ENCODE results near the genes SRP14, RMDN3, CHP1 and NDUFAF1.

DNA sequence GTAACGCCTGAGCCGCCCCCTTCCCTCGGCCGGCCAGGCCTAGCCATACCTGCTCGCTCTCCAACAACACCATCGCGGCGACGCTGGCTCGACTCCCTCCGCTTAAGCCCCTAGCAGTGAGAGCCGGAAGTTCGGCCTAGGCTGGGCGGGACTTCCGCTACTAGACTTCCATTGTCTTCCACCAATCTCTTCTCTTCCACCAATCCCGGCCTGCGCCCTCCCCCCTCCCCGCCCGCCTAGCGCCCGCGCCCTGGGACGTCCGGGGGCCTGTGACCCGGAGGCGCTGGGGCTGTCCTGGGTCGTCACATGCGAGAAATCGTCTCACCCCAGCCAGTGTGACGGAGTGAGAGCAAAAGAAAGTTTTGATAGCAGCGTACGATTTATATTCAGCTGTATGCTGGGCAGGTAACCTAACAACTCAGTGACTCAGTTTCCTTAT is at the start of gene SRP14:
SRP14 (minus strand) TSS at position 138 of the 439 bp plus-strand sequence.
- RAMPAGE, long total RNA: start-site peak on the minus strand centred at position 105 of the sequence, 58 bp wide, 7,576 and 2,005 reads in 2 replicates
- RRBS: 3% methylated on average over 16 of the region's 32 CpGs

GRCh38 chr15:40097661-40098482 is 10.8 kb downstream of the BMF start:
- RAMPAGE, long total RNA: no peak
- RRBS: no CpG with 5 or more reads among the region's 15 CpGs

DNA sequence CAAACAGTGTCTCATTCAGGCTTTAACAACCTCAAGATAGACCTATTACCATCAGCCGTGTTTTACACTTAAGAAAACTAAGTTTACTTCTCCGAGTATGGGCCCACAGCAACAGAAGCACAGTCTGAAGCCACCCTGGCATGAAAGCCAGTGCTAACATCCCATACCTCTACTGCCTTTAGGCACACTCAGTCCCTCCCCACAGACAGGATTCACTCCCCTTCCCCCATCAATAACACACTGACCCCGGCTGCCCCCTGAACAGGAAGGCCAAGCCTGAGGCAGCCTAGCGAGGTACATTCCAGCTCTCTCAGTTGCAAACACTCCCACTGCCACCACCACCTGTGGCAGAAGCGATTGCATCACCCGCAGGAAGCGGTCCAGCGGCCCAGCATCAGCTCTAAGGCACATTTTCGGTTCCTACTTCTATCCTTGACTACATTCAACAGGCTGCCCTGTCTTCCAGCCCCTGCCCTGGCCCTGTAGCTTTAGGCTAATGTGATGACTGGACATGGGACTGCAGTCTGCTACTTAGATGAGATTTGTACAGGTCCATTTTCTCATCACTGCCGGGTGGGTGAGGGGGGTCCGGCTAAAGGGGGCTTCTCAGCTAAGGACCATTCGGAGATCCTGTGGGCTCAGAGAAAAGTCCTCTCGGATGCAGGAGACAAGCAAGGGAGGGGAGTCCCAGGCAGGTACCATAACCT is 7.1 kb upstream of the BMF start:
- RAMPAGE, long total RNA: no peak
- RRBS: no CpG with 5 or more reads among the region's 13 CpGs

DNA sequence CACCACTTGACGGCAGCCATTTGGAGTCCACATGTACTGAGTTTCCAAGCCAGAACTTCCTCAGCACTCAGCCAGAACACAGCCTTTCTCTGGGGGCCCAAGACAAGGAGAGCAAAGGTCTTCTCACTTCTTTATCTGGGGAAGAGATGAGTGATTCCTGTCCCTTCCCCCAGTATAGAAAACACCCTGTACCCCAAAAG is 12.7 kb downstream of the PAK6 start:
- RAMPAGE, long total RNA: no peak
- RRBS: no CpG with 5 or more reads among the region's 1 CpG

GRCh38 chr15:40256493-40257103 is 17.7 kb downstream of the PAK6 start:
- RAMPAGE, long total RNA: no peak
- RRBS: no CpG with 5 or more reads among the region's 14 CpGs

GRCh38 chr15:40412230-40413008 is 6.8 kb downstream of the IVD start:
- RAMPAGE, long total RNA: no peak
- RRBS: no CpG with 5 or more reads among the region's 10 CpGs

- RAMPAGE, long total RNA: no peak
- RRBS: no CpG with 5 or more reads among the region's 26 CpGs
Measured at GRCh38 chr15:40486201-40486709, 15.5 kb downstream of the CHST14 start.

- RAMPAGE, long total RNA: no peak
- RRBS: no CpG with 5 or more reads among the region's 7 CpGs
Measured at GRCh38 chr15:40552989-40553749, 11.7 kb downstream of the CCDC32 start.

DNA sequence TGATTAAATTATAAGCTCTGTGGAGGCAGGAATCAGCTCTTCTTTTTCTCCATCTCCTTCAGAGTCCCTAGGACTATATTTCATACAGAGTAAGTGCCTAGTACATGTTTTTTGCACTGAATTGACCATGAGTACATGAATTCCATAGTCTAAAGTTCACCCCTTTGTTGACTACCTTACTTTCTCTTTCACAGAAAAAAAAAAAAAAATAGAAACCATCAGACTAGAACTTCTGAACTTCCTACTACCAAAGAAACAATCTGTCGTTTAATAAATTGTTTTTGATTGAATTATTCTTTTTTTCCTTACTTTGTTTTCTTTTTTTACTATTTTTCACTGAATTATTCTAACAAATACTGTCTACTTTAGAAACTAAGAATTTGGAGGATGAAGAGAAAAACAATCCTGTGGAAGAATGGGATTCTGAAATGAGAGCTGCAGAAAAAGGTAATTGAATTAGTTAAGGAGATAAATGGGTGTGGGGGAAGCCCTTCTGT is 45.0 kb upstream of the RAD51 start:
- RAMPAGE, long total RNA: no peak
- RRBS: no CpG with 5 or more reads among the region's 1 CpG

- RAMPAGE, long total RNA: start-site peak on the minus strand at chr15:40755229-40755260, 380 and 85 reads in 2 replicates
- RRBS: 2% methylated on average over 14 of the region's 62 CpGs
Measured at GRCh38 chr15:40755030-40755937, at the start of gene RMDN3. Gene RMDN3, minus strand, starts transcription at chr15:40755254.

DNA sequence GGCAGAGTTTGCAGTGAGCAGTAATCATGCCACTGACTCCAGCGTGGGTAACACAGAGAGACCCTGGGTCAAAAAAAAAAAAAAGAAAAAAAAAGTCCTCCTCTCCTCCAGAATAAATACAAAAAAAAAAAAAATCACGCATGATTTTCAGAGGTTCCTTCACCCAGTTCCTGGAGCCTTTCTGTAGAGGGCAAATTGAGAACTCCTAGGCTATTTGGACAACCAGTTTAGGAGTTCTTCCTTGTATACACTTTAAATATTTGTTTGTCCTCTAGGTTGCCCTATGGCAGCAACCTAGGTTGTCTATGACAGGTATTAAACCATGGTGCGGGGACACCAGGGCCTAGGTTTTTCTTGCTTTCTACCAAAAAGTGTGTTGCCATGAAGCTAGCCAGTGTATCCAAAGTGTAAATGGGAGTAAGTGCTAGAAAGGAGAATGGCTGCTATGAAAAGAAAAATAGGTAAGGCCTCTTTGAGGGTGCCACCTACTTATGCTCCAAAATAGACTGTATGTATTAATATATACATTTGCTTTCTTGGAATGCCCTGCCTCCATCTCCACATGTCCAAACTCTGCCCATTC is 3.8 kb upstream of the ZFYVE19 start:
- RAMPAGE, long total RNA: no peak
- RRBS: no CpG with 5 or more reads among the region's 3 CpGs

DNA sequence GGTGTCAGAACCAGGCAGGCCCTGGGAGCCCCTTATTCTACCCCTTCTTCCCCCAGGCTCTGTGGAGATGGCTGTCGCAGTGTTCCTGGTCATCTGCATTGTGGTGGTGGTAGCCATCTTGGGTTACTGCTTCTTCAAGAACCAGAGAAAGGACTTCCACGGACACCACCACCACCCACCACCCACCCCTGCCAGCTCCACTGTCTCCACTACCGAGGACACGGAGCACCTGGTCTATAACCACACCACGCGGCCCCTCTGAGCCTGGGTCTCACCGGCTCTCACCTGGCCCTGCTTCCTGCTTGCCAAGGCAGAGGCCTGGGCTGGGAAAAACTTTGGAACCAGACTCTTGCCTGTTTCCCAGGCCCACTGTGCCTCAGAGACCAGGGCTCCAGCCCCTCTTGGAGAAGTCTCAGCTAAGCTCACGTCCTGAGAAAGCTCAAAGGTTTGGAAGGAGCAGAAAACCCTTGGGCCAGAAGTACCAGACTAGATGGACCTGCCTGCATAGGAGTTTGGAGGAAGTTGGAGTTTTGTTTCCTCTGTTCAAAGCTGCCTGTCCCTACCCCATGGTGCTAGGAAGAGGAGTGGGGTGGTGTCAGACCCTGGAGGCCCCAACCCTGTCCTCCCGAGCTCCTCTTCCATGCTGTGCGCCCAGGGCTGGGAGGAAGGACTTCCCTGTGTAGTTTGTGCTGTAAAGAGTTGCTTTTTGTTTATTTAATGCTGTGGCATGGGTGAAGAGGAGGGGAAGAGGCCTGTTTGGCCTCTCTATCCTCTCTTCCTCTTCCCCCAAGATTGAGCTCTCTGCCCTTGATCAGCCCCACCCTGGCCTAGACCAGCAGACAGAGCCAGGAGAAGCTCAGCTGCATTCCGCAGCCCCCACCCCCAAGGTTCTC is 13.1 kb downstream of the SPINT1 start:
- RAMPAGE, long total RNA: no peak
- RRBS: no CpG with 5 or more reads among the region's 11 CpGs

- RAMPAGE, long total RNA: no peak
- RRBS: no CpG with 5 or more reads among the region's 6 CpGs
Measured at GRCh38 chr15:40904594-40905142, 10.4 kb downstream of the VPS18 start.

DNA sequence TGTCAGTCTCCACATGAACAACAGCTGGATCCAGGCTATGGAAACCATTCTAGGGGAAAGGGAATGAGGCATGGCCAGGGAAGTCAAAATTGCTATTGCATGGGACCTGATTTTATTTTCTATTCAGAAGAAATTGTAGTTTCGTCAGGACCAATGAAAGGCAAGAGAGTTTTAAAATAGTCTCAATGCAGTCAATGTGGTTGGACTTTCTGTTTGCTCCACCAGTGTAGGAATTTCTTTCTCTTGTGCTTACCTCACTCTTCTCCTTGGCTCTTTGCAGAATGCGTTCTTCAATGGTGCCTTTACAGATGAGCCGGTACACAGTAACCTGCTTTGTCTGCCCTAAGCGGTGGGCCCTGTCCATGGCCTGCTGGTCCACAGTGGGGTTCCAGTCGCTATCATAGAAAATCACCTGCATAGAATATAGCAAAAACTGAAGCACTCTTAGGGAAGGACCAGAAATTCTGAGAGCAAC is 34.3 kb downstream of the CHAC1 start:
- RAMPAGE, long total RNA: no peak
- RRBS: no CpG with 5 or more reads among the region's 5 CpGs

GRCh38 chr15:41230892-41231803 is at the start of gene CHP1:
Gene CHP1, plus strand, starts transcription at chr15:41231268.
- RAMPAGE, long total RNA: start-site peak on the plus strand at chr15:41231237-41231347, 517 and 29 reads in 2 replicates
- RRBS: 1% methylated on average over 28 of the region's 63 CpGs

DNA sequence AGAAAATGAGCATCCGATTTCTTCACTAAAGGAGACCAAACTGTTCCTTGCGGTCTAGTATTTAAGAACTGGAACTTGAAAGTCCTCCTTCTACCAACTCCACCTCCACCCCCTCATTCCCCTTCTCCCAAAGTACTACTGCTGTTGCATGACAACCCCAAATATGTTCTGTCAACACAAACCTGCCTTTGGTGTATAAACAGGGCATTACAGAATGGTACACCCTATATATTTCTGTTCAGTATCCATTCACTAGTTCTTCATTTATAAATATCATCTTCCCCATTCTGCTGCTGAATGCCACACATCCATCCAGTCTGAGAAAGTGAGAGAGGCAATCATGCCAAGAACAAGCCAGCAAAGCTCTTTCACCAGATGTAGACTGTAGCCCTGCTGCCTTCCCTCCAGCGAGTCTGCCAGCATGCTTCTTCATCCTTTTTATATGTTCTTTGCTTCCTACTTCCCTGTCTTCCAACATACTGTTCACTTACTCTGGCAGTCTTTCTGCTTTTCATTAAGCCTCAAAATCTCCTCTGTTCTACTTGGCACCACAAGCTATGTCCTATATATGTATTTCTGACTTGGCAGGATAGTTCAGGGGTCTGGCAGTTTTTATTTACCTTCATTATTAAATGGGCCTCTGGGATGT is 48.4 kb downstream of the CHP1 start:
- RAMPAGE, long total RNA: no peak
- RRBS: no CpG with 5 or more reads among the region's 3 CpGs

GRCh38 chr15:41402149-41402730 is at the start of gene NDUFAF1:
Gene NDUFAF1, minus strand, starts transcription at chr15:41402496.
- RAMPAGE, long total RNA: start-site peak on the minus strand at chr15:41402452-41402494, 99 and 16 reads in 2 replicates
- RRBS: under 1% methylated on average over 7 of the region's 31 CpGs

DNA sequence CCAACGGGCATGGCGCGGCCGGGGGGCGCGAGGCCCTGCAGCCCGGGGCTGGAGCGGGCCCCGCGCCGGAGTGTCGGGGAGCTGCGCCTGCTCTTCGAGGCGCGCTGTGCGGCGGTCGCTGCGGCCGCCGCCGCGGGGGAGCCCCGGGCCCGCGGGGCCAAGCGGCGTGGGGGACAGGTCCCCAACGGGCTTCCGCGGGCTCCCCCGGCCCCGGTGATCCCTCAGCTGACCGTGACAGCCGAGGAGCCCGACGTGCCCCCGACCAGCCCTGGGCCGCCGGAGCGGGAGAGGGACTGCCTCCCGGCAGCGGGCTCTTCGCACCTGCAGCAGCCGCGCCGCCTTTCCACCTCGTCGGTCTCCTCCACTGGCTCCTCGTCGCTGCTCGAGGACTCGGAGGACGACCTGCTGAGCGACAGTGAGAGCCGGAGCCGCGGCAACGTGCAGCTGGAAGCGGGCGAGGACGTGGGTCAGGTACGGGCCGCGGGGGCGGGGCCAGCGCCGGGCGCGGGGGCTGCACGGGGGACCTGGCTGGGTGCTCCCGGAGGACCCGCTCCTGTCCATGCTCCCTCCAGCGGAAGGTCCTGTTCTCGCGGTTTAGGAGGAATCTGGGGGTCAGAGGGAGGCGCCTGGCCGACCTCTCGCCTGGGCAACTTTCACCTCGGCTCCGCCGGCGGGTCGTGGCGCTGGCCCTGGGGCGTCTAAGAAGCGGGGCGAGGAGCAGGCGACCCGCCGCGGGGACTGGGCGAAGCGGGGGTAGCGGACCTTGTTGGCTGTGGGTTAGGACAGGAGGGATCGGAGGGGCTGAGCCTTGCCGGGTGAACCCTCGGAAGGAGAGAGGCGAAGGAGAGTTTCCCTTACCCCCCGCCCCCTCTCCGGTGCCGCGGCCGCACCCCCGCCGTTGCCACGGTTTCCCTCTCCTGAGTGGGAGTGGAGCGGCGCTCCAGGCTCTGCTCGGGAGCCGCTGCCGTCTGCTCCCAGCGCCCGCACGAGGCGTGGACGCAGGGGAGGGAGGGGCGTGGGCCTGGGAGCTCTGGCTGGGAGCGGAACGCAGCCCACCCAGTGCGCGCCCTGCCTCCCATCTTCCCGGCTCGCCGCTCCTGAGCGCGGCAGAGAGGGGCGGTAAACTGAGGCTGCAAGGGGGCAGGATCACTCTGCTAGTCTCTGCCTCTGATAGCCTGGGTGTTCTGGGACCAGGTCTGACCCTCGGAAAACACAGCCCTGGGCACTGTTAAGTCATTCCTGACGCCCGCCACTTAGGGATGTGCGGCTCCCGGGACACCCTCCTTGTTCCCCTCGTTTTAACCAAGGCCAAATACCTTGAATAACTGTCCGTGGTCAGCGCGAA is 744 bp downstream of the ITPKA start:
- RAMPAGE, long total RNA: no peak
- RRBS: 2% methylated on average over 50 of the region's 138 CpGs

DNA sequence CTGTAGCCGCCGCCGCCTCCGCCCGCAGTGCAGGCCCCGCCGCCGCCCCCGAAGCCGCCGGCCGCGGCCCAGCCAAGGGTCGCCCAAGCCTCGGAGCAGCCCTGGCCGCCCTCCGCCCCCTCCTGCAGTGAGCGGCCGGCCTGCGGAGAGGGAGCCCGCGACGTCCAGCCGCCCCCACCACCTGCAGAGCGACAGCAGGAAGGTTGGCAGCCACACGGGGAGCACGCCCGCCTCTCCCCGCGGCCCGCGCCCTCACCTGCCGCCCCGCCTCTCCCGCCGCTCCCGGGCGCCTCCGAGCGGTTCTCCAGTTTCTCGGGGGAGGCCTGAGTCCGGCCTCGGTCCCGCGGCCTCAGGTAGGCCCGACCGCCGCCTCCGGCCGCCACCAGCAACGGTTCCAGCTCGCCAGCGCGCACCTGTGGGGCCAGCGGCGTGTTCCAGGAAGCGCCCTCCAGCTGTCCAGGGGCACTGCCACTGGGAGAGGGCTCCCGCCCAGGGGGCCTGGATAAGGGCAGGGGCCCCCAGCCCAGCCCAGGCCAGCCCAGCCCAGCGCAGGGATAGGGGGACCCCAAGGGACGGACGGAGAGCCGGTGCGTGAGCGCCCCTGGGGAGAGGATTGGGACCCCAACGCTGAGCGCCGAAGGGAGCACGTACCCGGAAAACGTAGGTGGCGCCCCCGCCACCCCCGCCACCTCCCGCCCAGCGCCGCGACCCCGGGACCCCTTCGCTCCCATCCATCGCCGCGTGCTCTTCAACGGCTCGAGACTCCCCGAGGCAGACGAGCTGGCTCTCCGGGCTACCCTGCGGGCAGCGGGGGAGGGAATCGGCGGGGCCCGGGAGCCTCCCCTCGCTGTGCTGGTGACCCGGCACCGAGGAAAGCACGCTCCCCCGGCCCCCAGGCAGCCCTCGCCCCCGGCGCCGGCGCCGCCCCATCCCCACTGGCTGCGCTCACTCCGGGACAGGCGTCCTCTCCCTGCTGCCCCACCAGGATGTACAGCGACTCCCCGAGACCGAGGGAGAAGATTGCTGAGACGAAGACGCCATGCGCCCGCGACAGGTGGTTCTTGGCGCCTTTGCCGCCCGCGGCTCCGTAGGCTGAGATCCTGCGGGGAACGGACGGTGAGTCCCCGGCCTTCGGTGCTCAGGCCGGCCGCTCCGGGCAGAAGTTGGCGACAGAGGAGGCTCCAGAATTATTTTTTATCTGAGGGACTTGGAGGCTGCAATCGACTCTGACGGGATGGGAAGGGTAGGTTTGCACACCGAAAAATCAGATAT is 2.0 kb downstream of the LTK start:
- RAMPAGE, long total RNA: no peak
- RRBS: 6% methylated on average over 56 of the region's 131 CpGs

DNA sequence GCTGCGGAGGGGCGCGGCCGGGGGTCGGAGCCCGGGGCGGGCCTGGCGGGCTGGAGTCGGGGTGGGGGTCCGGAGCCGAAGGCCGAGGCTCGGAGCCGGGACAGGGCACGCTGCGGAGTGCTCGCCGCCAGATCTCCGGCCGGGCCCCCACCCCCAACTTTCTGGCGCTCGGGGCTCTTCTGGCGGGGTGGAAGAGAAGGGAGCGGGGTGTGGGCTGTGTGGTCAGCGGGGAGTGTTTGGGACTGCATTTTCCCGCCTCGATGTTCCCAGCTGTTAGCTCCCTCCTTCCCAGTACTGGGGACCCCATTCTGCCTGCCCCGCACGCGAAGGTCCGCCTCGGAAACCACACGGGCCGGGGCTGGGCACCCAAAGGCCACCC is 395 bp downstream of the TYRO3 start:
- RAMPAGE, long total RNA: no peak
- RRBS: 3% methylated on average over 11 of the region's 34 CpGs